ENCODE results near the genes ZNF595 and PDE6B.

DNA sequence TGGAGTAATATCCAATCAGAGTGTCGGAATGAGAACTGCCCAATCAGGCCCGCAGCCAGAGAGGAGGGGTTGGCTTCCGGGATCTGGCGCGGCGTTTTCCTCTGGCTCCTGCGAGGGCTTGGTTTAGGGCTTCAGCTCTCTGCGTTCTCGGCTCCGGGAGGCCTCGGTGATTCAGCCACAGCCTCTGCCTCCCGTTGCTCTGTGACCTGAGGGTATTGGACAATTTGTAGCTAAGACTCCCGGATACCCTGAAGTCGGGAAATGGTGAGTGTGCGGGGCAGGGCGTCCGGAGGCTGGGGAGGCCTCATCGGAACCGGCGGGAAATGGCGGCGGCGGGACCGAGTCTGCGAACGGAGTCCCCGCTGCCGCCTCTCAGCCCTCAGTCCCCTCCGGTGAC is at the start of gene ZNF595:
TSS of gene ZNF595 (plus strand) at position 94 of the 397 bp plus-strand sequence.
- PRO-cap: no peak

DNA sequence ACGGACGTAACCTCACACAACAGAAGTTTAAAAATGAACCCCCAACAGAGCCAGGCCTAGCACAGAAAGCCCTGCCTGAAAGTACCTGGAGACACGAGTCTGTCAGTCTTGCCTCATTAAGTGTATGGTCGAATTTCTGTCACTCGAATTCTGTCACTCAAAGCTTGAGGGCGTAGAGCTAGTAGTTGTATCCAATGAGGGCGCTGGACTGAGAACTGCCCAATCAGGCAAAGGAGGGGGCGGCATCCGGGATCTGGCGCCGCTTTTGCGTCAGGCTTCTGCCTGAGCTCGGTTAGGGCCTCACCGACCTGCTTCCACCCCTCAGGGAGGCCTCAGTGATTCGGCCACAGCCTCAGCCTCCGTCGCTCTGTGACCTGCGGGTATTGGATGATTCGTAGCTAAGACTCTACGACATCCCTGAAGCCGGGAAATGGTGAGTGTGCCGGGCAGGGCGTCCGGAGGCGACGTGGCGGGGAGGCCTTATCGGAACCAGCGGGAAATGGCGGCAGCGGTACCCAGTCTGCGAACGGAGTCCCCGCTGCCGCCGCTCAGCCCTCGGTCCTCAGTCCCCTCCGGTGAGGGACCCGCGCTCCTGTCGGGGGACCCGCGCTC is 88.2 kb downstream of the ZNF718 start:
- PRO-cap: unidirectional peak, plus-strand start at position 273 of the sequence; unidirectional peak, plus-strand start at position 335 of the sequence

GRCh38 chr4:212961-213930 is 88.9 kb downstream of the ZNF718 start:
- PRO-cap: no peak

- PRO-cap: no peak
Measured at GRCh38 chr4:451781-452465, 47.0 kb downstream of the ZNF721 start.

DNA sequence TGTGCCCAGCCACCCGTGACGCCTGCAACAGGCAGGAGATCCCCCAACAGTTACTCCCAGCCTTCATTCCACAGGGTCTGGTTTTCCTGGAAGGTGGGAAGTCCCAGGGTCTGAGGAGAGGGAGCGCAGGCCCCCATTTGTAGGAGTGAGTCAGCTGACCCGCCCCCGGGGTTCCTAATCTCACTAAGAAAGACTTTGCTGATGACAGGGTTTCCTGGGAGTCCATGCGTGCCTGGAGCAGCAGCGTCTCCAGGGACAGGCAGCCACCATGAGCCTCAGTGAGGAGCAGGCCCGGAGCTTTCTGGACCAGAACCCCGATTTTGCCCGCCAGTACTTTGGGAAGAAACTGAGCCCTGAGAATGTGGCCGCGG is at the start of gene PDE6B:
TSS of gene PDE6B (plus strand) at position 215 of the 371 bp plus-strand sequence.
- PRO-cap: no peak

- PRO-cap: no peak
Measured at GRCh38 chr4:669759-670350, 4.2 kb downstream of the ATP5ME start.

DNA sequence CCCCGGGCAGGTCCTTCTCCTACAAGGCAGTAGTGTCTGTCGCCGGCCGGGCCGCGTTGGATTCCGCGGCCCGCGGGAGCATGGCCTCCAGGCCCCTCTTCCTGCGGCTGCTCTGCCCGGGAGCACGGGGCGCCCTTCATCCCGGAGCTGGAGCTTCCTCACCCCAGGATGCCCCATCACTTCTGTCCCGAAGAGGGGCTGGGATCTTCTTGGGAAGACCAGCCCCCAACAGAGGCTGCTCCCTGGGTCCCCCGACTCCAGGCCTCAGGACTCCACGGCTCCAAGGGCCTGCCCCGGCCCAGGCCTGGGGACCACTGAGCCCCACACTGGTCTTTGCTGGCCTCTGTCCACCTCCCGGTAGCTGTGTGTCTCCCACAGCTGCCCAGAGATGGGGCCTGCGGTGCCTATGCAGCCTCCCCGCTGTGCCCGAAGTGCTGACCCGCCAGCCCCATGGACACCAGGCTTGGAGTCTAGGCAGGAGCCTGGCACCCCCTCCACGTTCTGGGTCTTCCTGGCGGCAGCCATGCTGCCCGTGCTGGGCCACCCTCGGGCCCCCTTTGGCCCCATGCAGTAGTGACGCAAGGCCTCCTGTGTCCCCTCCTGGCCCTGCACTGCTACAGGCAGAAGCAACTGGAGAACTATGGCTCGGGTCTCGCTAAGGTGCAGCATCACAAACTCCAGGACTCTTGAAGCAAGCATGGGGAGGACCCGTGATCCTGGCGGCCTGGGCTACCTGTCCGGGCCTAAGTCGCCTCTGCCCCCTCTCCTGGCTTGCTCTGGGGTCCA is 645 bp downstream of the MYL5 start:
- PRO-cap: no peak

GRCh38 chr4:677849-678321 is 3.5 kb downstream of the MYL5 start:
- PRO-cap: no peak

DNA sequence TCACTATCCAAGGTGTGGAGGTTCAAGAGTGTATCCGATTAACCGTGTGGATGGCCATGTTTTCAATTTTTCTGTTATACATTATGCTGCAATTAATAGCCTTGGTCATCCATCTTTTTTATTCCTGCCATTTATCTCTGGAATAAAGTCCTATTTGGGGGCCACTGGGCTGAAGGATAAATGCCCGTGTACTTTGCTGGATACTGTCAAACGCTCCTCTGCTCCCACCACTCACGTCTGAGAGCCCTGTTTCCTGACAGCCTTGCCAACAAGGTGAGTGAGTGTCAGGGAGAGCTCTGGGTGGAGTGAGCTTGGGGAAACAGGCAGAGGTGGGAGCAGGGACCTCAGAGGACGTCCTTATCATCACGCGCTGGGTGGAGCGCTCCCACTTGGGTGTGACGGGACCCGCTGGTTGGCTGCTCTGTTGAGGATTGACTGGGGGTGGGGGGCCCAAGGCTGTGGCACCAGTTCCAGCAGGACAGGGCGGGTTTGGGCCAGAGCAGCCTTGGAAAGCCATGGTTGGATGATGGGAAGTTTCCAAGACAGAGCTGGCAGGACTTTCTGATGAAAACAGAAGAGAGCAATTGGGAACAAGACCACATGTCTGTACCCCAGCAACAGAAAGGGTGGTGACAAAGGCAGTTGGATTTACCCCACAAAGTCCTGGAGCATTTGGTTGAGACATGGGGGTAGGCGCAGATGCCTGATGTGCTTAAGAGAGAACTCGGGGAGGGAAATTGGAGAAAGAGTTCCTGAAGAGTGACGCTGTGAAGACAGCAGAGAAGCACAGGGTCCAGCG is 3.1 kb upstream of the PCGF3 start:
- PRO-cap: no peak

- PRO-cap: no peak
Measured at GRCh38 chr4:775149-776448, 50.3 kb downstream of the CPLX1 start.

GRCh38 chr4:818856-819300 is 7.1 kb downstream of the CPLX1 start:
- PRO-cap: no peak

DNA sequence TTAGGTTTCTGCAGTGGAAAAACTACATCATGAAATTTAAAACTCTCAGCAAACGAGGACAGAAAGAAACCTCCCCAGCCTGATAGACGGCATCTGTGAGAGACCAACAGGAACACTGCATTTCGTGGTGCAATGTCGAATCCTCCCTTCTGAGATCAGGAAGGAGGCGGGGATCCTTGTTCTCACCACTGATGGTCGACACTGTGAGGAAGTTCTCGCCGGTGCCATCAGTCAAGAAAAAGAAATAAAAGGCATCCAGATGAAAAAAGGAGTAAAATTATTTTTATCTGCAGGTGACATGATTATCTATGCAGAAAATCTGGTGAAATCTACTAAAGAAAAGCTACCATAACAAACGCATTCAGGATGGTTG is 16.5 kb downstream of the GAK start:
- PRO-cap: no peak

GRCh38 chr4:922715-923248 is 9.3 kb downstream of the GAK start:
- PRO-cap: no peak

DNA sequence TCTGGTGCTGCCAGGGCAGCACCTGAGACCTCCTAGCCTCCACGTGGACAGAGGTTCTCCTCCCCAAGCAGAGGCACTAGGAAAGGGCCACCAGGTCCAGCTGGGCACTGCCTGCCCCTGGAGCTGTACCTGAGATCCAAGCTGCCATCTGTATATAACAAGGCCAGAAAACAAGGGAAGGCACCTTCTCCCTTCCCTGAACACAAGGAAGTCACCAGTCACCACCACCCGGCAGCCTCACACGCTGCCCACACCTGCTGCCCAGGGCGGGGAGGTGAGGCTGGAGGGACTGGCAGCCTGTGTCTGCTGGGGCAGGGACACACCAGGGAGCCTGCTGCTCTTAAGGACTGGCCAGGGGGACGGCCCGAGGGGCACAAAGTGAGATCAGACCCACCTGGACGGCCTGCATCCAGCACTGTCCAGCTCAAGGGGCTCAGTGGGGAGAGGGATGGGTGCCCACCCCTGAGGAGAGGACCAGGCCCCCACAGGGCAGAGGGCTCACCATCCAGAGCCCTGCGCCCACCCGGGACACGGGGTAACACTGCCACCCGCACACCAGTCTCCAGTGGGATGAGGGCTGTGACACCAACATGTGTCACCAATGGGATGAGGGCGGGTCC is 13.4 kb downstream of the DGKQ start:
- PRO-cap: no peak

GRCh38 chr4:962305-963366 is 10.7 kb downstream of the DGKQ start:
- PRO-cap: no peak

- PRO-cap: no peak
Measured at GRCh38 chr4:968853-969261, 4.5 kb downstream of the DGKQ start.

- PRO-cap: no peak
Measured at GRCh38 chr4:972824-973461, 426 bp downstream of the DGKQ start.

- PRO-cap: no peak
Measured at GRCh38 chr4:1009363-1009815, 2.0 kb upstream of the FGFRL1 start.

DNA sequence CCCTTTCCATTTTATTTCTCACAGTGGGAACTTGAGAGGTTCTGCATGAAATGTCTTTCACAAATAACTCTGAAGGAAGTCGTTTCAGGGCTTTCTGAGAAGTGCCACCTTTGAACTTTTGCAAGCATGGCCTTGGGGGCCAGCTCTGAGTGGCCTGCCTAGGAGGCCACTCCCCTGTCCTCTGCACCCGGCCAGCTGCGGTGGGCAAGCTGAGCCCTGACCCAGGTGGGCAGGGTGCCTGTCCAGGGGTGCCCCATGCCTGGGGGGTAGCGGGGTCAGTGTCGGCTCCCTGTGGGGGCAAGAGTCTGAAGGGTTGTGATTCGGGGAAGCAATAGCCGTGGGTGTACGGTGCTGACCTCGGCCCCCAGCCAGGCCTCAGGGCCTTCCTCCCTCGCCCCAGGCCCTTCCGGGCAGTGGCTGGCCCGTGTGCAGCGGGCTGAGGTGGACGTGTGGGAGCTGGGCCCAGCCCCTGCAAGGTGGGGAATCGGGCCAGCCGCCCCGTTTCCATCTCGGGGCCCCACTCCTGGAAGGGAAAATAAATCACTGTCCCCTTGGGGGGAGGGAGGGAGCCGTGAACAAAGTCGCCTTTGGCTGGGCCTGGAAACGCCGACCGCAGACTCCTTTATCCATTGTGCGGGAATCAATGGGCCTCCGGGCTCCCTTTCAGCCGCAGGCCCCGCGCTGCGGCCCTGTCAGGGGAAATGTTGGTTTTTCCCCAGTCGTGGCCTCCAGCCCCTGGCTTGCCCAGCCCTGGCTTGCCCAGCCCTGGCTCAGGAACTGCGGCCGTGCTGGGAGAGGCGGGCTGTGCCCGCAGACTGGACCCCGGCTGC is 3.1 kb downstream of the FGFRL1 start:
- PRO-cap: no peak

- PRO-cap: no peak
Measured at GRCh38 chr4:1021554-1022205, 10.3 kb downstream of the FGFRL1 start.

Data from parotid gland (tissue), 1 donor.